HGPS cell (cell line): ENCODE data around the genes NCOR1 and FLCN.

GRCh38 chr17:16006048-16006636, 6.5 kb downstream of the TTC19 start:
- RRBS: no CpG with 5 or more reads among the region's 11 CpGs

DNA sequence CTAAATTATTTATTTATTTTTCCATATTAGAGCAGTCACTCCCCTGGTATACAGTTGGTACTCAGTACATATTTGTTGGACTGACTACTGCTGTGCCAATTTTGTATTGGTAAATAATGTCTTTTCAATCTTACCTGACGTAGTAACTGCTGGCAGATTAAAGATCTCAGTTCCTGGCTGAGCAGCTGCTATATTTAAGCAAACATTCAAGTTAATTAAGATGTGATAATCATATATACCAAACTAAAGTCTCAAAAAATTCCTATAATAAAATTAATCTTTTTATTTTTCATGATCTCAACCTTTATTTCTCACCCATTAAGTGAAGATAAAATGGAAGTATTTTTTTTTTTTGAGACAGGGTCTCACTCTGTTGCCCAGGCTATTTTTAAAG, 40.7 kb downstream of the TTC19 start:
- RRBS: no CpG with 5 or more reads among the region's 1 CpG

DNA sequence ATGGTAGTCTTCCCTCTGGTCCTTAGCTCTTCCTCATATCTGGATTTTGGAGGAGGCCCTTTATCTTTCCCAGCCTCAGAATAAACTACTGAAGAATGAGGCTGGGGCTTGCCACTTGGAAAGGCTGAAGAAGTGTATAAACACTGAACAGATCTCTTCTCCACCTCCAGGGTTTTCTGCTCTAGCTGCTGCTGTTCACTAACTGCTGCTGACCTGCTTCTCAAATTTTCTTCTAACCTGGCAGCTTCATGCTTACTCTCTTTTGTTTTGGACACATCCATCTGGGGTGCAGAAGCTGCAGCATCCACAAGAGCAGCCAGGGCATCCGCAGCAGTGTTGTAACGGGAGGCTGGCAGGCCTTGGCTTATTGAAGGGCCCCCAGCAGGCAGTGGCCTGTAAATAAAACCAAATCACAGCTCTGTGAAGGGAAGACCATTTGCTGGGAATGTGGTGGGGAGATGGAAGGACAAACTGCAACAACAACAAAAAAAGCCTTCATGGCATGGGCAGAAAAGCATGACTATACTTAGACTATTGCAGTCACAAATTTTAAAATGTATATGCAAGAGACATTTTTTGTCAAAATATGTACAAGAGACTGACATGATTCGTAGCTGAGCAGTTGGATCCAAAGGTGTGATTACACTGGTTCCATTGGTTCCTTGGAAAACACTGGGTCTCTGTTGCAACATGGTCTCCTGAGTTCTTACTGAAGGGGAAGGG, 62.0 kb downstream of the TTC19 start:
- RRBS: no CpG with 5 or more reads among the region's 3 CpGs

- RRBS: no CpG with 5 or more reads among the region's 8 CpGs
Measured at GRCh38 chr17:16132645-16133372, 82.5 kb downstream of the NCOR1 start.

GRCh38 chr17:16214667-16215736, at the start of gene NCOR1:
Gene NCOR1 (minus strand): TSS chr17:16215534.
- RRBS: 2% methylated on average over 36 of the region's 95 CpGs

- RRBS: no CpG with 5 or more reads among the region's 51 CpGs
Measured at GRCh38 chr17:16381239-16382278, 668 bp downstream of the UBB start.

GRCh38 chr17:16439798-16440654, 24.7 kb downstream of the TRPV2 start:
- RRBS: no CpG with 5 or more reads among the region's 12 CpGs

GRCh38 chr17:16832656-16833204, 139.2 kb downstream of the TNFRSF13B start:
- RRBS: no CpG with 5 or more reads among the region's 14 CpGs

GRCh38 chr17:17014640-17015140, 27.6 kb upstream of the MPRIP start:
- RRBS: no CpG with 5 or more reads among the region's 10 CpGs

DNA sequence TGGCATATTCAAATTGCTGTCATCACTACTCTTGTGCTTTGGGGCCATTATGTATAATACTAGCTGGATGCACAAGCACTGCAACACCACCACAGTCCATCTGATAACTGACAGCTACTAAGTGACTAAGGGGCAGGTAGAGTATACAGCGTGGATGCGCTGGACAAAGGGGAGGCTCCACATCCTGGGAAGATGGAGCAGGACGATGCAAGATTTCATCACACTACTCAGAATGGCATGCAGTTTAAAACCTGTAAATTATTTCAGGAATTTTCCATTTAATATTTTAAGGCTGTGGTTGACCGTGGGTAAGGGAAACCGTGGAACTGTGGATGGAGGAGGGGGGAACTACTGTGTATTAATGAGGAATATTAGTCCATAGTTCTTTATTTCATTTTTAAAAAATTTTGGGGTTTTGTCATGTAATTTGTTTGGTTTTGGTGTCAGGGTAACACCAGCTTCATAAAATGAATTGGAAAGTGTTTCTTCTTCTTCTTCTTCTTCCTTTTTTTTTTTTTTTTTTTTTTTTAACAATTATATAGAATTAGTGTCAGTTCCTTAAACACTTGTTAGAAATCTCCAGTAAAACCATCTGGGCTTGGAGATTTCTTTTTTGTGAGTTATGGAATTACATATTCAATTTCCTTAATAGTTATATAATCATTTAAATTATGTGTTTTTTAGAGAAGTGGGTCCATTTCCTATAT, 25.2 kb downstream of the MPRIP start:
- RRBS: no CpG with 5 or more reads among the region's 5 CpGs

DNA sequence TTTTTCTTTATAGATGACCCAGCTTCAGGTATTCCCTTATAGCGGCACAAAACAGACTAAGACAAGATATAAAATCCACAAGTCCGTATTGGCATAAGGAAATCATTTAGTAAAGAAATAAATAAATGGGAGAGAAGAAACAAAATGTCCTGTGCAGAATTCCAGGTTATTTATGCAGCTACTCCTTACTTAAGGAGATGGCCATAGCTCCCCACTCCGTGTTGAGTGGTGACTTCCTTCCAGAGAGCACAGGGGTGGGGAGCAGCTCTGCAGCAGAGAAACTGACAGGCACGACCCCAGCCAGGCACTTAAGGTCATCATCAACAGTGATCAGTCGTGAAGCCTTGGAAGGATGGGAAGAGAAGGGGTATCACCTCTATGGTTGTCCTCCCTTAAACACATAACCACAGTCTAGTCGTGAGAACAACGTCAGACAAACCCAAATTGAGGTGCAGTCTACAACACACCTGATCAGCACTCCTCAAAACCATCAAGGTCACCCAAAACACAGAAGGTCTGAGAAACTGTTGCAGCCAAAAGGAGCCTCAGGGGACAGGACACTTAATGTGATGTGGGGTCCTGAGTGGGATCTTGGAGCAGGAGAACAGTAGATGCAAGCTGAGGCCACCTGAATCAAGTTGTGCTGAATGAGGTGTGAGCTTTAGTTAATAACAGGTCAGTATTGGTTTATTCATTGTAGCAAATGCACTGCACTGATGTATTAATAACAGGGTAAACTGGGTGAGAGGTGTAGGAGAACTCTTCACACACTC, 68.2 kb downstream of the MPRIP start:
- RRBS: no CpG with 5 or more reads among the region's 7 CpGs

DNA sequence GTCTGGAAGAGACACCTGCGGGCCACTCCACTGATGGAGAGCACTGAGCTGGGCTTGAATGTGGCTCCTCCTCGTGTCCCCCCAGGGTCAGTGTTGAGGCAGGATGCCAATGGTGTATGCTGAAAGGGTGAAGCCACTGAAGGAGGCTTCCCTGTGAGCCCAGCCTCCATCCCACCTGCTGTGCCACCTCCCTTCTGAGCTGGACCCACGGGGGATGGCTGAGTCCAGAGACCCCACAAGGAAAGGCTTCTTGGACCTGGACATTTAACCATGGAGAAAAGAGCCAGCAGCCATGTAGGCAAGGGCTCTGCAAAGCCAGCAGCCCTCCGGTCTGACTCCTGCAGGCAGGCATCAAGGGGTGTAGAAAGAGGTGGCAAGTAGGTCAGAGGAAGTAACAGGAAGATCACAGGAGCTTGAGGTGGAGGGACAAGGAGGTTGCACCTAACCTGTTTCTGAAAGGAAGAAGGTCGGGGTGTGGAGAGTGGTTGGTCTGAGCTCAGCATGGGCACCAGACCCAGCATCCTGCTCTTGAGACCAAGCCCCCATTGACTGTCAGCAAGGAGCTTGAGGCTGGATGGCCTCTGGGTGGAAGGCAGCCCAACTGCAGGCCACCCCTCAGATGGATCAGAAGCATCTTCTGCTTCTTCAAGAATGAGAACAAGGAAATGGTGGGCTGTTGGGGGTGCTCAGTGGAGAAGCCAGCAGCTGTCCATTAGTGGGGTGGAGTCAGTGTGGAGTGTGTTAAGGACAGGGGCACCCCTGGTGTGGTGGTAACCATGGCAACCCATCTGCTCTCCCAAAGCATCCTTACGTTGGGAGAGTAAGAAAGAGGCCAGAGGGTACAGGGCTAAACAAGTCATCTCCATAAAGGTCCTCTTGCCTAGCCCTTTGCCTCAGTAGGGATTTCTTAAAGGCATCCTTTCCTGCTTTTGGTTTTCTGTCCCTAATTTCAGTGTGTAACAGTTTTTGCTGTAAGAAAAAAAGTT, 80.7 kb downstream of the PLD6 start:
- RRBS: no CpG with 5 or more reads among the region's 6 CpGs

DNA sequence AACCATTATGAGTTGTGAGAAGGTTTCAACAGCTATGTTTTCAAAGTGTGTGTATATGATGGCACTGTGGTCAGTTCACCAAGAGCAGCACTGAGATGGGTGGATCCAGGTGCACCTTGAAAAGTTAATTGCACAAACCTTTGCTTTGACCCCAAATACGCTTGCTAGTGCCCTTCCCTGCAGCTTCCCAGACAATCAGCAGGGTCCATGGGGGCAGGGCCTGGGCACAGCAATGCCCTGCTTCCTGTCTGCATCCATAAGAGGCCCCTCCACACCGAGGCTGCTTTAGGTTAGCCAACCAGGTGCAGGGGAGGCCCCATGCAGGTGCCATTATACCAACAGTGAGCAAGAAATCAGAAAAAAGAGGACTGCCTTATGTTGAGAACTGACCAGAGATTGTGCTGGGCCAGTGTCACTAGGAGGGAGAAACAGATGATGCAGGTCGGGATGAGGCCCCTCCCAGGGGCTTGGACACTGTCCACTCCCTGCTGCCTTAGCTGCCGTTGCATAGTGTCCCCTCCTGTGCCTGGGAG, 36.9 kb downstream of the PLD6 start:
- RRBS: no CpG with 5 or more reads among the region's 4 CpGs

GRCh38 chr17:17236963-17237043, 165 bp downstream of the FLCN start:
- RRBS: under 1% methylated on average over 8 of the region's 8 CpGs

GRCh38 chr17:17237044-17237584, at the start of gene FLCN:
Gene FLCN (minus strand): TSS chr17:17237168.
- RRBS: 2% methylated on average over 7 of the region's 34 CpGs

GRCh38 chr17:17303450-17304300, 502 bp downstream of the NT5M start:
- RRBS: 3% methylated on average over 34 of the region's 78 CpGs

DNA sequence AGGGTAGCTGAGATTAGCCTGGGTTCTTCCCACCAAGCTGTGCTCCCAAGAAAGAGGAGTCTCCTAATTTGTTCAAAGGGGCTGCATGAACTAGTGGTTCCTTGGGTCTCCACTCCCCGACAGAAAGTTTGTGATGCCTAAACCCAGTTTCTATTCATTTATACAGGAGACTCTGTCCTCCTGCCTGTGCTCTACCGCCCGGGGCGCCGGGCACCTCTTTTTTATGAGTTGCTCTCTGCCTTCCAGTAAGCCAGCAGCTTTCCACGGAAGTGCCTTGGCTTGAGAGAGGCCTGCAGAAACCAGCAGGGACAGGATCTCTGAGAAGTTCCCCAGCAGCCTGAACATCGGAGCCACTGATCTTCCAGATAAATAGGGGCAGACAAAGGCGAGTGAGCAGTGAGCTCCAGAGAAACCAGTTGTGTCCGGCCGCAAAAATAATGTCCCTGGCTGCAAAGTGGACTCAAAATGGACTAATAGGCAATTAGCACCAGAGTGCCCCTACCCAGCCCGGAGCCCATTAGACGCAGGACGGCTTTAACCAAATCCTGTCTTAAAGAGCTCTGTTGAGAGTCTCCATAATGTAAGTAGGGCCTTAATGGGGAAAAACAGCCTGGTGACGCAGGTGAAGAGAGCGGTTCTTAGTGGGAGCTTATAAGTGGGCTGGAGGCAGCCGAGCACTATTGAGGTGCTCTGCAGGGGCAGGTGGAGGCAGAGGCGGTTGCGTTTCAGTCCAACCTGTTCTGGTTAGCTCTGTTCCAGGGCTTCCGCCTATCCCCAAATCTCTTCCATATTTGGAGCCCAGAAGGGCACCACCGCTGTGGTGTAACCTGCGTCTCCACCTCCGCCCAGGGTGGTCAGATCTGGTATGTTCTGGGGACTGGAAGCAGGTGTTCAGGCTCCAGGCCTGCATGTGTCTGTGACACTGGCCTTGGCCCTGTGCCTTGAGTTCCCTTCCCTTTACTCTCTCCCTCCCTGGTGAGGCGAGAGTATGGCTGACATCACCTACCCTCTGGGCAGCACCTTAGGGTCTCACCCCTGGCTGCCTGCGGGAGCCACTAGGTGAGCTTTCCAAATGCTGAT, 74.1 kb downstream of the NT5M start:
- RRBS: 79% methylated on average over 2 of the region's 24 CpGs

- RRBS: 89% methylated on average over 3 of the region's 14 CpGs
Measured at GRCh38 chr17:17416346-17417280, 60.2 kb upstream of the MED9 start.

GRCh38 chr17:17580596-17581177, 10.8 kb downstream of the PEMT start:
- RRBS: no CpG with 5 or more reads among the region's 7 CpGs

- RRBS: 34% methylated on average over 7 of the region's 15 CpGs
Measured at GRCh38 chr17:17711661-17712346, 30.5 kb downstream of the RAI1 start.